Ishikawa (cell line): ENCODE data around the gene MAGI1.

DNA sequence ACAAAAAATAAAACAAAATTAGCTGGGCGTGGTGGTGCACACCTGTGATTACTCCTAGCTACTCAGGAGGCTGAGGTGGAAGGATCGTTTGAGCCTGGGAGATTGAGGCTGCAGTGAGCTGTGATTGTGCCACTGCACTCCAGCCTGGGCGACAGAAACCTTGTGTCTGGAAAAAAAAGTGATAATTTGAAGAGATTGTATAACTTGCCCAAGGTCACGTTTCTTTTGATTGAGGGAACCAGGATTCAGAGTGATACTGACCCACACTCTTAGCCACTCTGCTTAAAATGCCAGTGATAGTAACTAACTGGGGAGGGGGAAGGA is 75.9 kb downstream of the PSMD6 start:
- RRBS, result no CpG with 5 or more reads among the region's 4 CpGs

- RRBS, result no CpG with 5 or more reads among the region's 1 CpG
Measured at GRCh38 chr3:64669290-64669624, 18.5 kb downstream of the ADAMTS9 start.

GRCh38 chr3:64728340-64728900 is 40.6 kb upstream of the ADAMTS9 start:
- RRBS, result no CpG with 5 or more reads among the region's 5 CpGs

DNA sequence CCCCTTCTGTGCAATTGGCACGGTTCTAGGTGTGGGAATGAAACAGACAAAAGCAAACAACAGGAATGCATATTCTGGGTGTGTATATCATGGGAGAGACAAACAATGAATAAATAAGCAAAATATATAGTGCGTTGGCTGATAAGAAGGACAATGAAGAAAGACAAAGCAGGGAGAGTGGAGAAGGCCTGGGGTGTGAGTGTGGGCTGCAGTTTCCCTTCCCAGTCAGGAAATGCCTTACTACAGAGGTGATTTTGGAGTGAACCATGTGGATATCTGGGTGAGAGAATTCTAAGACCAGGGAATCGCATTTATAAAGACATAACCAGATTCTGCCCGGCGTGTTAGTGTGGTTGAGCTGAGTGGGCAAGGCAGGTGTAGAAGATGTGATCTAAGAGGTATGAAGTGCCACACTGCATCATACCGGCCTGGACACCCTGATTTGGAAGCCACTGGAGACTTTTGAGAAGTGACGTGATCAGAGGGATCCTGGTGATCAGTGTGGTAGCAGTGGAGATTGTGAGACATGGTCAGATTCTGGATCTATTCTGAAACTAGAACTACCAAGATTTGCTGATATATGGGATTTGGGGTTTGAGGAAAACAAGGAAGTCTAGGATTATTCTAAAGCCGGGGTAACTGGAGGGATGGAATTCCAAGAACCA is 125.9 kb upstream of the ADAMTS9 start:
- RRBS, result 81% methylated on average over 3 of the region's 8 CpGs

GRCh38 chr3:64880458-64881250 is 192.9 kb upstream of the ADAMTS9 start:
- RRBS, result no CpG with 5 or more reads among the region's 1 CpG

DNA sequence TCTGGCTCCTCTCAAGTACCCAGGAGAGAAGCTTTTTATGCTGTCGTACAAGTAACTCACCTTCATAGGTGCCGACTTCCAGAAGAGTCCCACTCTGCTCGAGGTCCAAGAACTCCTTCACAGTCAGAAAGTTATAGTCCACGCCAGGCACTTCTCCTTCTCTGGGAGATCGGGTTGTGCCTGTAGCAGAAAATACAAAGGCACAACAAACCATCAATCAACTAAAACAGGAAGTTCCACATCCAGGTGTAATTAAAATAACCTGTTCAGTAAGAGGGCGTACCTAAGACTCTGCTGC is 545.3 kb downstream of the MAGI1 start:
- RRBS, result no CpG with 5 or more reads among the region's 6 CpGs

DNA sequence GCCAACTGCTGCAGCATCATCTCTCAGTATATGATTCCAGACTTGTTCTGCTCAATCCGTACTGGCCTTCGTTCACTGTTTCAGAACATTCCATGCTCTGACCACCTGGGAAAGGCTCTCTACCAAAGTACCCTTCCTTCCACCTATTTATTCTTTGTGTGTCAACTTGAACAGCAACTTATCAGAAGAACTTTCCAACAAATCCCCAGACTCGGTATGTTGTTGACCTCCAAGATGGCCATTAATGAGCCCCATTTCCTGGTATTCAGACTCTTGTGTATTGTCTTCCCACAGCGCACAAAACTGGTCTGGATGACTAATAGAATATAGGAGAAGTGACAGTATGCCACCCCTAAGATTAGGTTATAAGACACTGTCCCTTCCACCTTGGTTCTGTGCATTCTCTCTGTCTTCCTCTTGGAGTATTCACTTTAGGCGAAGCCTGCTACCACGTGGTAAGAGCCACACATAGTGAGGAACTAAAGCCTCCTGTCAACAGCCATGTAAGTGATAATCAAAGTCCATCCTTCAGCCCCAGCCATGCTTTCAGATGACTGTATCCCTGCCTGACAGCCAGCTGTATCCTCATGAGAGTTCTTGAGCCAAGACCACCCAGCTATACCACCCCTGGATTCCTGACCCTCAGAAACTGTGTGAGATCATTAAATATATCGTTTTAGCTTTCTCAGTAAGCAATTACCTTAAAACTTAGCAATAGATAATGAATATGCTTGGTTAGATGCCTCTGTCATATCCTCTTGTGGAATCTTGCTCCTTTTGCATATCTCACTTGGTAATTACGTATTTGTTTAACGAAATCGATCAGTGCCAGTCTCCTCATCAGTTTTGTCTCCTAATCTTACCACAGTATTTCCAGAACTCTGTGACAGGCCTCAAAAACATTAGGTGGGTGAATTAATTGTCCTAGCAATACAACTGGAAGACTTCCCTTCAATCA is 481.6 kb downstream of the MAGI1 start:
- RRBS, result no CpG with 5 or more reads among the region's 10 CpGs

DNA sequence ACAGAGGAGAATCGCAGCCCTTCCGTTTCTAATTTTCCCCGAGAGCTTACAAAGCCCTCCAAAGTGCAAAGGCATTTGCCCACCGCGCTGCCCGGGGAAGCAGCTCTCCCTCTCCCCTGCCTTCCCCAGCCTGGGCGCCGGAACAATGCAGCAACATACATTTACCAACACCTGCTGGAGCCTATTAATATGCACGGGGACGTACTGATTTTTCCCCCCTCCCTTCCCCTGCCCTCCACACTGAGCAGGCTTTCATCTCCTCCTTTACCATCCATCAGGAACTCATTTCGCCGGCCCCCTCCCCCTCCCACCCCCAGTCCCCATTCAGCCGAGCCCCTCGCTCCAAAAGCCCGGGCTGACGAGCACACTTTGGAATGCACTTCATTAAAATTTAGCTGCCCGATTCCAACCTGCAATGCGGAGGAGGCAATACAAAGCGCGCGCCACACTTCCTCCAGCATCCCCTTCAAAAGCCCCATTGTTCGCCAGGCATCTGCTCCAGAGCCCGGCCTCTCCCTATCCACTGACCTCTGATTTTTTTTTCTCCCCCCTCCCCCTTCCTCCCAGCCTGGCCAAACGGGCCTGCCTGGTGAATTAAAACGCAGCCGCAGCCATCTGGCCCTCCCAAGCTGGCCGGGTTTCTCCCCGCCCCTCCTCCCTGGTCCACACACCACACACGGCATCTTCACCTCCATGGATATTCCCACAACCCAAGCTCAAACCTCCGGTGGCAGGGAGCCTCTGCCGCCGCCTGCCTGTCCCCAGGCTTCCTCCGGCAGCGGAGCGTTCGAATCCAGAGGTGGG is 441.6 kb downstream of the MAGI1 start:
- RRBS, result 82% methylated on average over 12 of the region's 36 CpGs

GRCh38 chr3:65871130-65872125 is 167.3 kb downstream of the MAGI1 start:
- RRBS, result no CpG with 5 or more reads among the region's 6 CpGs

DNA sequence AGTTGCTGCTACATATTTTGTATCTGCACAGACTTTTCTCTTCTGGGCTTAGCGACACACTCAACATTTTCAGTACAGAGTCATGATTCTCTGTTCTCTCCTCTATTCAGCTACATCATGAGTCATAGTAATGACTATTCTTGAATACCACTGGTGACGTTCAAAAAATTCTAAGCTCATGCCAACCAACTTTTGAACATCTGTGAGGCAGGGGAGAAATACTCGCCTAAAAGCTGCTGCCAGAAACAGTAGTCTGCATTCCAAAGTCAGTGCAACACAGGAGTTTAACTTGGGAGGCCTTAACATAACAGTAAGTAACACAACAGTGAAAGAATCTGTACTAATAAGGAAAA is 149.4 kb downstream of the MAGI1 start:
- RRBS, result no CpG with 5 or more reads among the region's 3 CpGs

- RRBS, result no CpG with 5 or more reads among the region's 11 CpGs
Measured at GRCh38 chr3:65955563-65956466, 82.9 kb downstream of the MAGI1 start.

DNA sequence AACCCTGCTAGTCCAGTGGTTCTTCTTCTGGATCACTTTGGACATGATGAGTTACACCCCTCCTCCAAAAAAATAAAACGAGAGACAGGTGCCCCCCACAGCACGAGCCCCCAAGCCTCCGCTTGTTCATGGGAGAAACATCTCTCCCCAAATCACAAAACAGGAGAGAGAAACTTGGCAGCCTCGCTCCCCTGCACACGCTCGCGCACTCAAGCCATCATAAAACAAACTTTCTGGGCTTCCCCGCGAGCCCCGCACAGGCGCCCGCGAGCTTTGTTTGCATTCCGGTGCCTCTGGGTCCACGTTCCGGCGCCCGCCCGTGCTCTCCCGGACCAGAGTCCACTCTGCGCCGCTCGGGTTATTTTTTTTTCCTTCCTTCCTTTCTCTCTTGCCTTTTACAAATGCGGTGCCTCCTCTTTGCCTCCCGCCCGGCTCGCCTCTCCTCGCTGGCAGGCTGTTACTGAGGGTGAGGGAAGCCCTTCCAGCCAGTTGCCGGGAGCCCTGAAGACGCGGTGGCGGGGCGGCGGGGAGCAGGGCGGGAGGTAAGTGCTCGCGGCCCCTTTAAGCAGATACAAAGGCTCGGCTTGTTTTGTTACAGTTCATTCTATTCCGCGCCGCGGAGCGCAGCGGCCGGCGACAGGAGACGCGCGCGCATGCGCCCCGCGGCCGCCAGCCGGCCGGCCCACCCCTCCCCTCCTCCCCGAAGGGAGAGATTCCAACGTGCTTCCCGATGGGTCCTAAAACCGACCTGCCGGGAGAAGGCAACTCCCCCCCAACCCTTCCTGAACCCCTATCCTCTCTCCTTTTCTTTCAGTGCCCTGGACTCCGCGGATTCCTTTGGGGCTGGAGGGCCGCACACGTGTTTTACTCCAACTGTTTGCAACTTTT is at the start of gene MAGI1:
MAGI1 (minus strand) TSS at position 655 of the 888 bp plus-strand sequence.
- RRBS, result 2% methylated on average over 32 of the region's 65 CpGs

- RRBS, result 2% methylated on average over 26 of the region's 31 CpGs
Measured at GRCh38 chr3:66039152-66039501, 409 bp upstream of the MAGI1 start.

DNA sequence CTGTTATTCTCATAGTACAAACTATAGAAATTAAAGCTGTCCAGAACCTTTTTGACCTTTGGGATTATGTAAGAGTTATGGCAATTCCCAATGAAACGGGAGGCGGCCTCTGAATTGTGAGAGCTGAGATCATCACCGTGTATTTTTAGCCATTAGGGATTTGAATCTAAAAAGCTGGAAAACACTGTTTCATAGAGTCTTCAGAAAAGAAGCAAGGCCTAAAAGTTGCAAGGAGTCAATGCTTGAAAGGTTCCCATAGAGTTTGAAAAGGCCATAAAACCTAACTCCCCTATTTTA is 38.5 kb upstream of the SLC25A26 start:
- RRBS, result no CpG with 5 or more reads among the region's 3 CpGs

- RRBS, result no CpG with 5 or more reads among the region's 15 CpGs
Measured at GRCh38 chr3:66382957-66383304, 117.9 kb downstream of the LRIG1 start.

DNA sequence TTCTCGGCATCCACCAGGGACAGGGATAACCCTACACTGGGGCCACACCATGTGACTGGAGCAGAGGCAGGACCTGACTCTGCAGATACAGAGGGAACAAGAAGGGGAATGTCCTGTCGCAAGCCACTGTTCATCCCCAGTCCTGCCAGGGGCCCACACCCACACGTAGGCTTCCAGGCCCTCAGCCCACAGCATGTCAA is 68.1 kb downstream of the LRIG1 start:
- RRBS, result no CpG with 5 or more reads among the region's 3 CpGs

- RRBS, result no CpG with 5 or more reads among the region's 8 CpGs
Measured at GRCh38 chr3:66452120-66452645, 48.6 kb downstream of the LRIG1 start.

- RRBS, result no CpG with 5 or more reads among the region's 8 CpGs
Measured at GRCh38 chr3:67475964-67476658, 178.3 kb downstream of the SUCLG2 start.